ENCODE measurements around a stretch of chr7.

DNA sequence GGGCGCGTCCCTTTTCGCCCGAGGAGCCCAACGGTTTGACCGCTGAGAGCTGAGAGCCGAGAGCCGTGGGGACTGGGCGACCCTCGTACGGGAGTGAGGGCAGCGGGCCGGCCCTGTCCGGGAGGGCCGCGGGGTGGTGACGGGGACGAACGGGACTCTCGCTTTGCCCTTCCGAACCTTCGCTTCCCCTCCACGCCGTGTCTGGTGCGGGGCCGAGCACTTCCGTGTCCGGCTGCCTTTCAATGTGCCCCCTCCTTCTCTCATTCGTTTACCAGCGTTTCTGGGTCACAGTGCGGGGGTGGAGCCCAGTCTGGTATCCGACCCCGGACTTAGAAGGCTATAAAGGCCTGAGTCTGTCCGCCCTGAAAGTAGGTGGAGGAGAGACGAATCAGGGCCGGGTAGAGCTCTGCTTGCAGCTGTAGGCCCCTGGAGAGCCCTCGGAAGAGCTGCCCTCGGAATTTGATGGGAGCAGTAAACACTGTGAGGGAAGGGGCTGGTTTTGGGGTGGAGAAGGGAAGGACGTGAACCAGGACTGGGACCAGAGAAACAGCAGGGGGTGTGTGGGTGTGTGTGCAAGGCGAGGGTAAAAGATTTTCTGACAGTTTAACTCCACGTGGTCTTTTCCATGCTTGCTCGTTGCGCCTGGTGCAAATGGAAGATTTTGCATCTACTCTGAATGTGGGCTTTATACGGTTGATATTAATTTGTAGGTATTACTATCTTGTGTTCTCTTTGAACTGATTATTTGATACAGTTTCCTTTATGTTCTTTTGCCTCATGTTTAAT, 529 bp downstream of the CRCP start:
- PRO-cap = bidirectional peak, plus-strand start at position 377 of the sequence, minus-strand start at position 200 of the sequence

DNA sequence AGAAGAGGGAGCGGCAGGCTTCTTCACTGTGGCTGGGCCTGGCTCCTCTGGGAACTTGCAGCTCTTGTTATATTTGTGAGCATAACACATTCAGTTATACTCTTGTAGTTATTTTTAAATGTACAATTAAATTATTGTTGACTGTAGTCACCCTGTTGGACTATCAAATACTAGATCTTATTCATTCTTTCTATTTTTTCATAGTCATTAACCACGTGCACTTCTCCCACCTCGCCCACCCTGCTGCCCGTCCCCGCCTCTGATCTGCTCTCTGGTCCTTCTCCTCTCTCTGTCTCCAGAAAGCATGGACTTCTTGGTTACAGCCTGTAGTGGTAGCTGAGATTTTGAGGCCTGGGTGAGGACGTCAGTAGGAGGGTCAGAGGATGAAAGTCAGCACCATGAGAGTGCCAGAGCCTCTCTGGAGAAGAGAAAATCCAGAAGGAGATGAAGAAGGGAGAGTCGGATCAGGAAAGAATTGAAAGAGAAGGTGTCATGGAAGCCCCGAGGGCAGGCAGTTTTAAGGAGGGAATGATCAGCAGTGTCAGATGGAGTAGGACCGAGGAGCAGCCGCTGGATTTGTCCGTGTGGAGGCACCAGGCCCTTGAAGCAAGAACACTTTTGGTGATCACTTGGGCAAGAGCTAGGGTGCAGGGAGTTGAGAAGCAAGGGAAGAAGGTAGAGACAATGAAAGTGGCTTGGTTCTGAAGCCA, 26.6 kb downstream of the CRCP start:
- PRO-cap = no peak

DNA sequence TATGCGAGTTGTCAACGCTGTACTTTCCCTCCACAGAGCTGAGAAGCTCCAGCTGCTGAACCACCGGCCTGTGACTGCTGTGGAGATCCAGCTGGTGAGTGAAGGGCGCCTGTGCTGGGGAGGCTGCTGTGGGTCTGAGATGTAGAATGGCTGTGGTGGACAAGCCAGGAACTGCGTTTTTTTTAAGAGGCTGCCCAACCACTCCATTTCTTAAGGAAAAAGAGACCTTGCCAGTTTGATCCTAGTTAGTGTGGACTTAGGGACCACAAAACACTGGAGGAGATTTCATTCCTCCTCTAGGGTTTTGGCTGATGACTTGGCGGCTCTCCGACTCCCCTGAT, 30.7 kb downstream of the CRCP start:
- PRO-cap = no peak

DNA sequence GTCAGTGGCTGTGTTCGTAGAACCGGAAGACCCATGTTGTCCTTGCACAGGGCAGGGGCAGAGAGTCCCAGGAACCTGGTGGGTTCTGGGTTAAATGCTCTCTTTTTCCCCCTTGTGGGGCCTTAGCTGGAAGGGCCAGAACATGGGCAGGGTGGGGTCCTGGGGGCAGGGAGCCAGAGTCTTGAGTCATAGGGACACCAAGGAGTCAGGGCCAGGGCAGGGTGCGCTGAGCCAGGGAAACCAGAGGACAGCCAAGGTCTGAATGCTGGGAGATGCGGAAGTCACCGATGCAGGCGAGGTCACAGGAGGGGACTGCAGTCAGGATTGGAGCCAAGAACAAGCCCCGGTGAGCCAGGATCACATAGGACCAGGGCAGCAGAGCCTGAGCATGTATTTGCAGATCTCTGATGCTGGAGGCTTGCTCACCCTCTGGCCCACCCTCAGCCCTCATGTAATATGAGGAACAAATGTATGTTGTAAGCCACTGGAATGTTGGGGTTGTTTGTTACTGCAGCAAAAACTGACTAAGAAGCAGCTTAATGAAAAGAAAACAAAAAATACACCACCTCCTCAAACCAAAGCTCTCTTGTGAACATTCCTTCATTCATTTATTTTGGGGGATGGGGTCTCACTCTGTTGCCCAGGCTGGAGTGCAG, 34.3 kb upstream of the TPST1 start:
- PRO-cap = no peak

DNA sequence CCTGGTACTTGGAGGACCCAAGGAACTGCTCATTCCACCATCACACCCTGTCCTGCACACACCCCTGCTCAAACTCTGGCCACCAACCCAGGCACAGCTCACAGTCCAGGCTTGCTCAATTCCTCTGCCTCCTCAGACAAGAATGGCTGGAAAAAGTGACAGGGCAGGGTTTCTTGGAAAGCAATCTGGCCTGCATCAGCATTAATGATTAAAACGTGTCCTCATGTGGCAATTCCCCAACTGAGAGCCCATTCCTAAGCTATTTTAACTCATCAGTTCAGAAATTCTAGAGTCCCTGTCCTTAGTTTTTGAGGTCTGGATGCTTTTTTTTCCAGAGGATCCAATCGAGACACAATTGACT, 17.2 kb upstream of the TPST1 start:
- PRO-cap = no peak

DNA sequence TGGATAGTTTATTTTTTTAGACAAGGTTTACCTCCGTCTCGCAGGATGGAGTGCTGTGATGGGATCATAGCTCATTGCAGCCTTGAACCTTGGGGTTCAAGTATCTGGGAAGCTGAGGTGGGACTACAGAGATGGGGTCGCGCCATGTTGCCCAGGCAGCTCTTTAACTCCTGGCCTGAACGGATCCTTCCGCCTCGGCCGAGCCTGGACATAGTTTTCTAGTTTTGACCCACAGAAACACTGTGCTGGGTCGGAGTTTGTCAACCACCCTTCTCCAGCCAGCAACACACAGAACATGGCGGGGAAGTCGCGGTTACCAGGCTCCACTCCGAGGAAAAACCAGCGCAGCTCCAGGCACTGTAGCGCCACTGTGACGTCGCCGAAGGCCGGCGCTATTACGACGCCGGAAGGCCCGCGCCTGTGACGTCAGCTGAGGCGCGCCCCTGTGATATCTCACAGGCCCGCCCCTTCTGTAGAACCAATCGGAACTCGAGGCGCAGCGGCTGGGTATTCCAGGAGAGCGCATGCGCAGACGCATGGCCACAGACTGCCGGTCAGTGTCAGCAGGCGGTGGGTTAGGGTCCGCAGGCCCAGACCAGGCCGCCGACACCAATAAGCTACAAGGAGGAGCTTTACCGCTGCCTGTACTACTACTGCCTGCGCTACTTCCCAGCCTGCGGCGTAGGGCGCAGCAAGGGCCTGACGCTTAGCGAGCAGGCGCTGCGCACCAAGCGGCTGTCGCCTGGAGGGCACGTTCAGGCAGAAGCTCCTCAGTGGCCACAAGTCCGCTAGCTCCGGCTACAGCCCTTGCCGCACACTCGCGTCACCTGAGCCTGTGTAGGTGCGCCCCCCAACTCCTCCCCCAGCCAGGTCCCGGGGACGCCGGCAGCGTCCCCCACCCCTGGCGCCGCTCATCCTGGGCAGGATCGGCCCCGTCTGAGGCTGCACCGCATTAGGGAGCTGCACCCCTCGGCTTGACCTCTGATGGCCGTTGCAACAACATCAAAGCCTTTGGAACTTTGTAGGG, 135.2 kb upstream of the KCTD7 start:
- PRO-cap = bidirectional peak, plus-strand start at position 549 of the sequence, minus-strand start at position 366 of the sequence; bidirectional peak, plus-strand start outside the sequence, minus-strand start at position 932 of the sequence

DNA sequence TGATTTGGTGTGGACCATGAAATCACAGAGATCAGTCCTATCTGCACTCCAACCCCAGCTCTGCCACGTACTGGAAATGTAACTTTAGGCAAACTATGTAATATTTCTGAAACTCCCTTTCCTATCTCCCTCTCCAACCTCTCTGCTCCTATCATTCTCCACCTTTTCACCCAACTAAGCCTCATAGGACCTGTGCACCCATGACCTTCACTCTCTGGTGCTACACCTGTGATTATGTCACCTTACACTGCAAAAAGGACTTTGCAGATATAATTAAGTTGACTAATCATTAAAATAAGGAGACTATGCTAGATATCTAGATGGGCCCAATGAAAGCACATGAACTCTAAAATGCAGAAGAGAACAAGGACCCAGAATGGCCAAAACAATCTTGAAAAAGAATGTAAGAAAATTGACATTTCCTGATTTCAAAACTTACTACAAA, 48.3 kb upstream of the KCTD7 start:
- PRO-cap = no peak

DNA sequence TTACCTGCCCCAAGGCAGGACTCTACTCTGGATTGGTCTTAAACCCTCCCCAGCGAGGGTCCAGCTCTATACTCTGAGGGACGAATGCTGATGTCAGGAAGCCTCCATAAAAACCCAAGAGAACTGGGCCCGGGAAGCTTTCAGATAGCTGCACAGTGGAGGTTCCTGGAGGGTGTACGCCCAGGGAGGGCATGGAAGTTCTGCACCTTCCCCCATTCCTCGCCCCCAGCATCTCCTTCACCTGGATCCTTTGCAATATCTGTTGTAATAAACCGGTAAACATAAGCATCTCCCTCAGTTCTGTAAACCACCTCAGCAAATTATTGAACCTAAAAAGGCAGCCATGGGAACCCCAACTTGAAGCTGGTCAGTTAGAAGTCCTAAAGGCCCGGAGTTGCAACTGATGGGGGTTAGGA, 47.4 kb upstream of the KCTD7 start:
- PRO-cap = no peak

GRCh38 chr7:66668293-66669029, 39.8 kb downstream of the KCTD7 start:
- PRO-cap = no peak

DNA sequence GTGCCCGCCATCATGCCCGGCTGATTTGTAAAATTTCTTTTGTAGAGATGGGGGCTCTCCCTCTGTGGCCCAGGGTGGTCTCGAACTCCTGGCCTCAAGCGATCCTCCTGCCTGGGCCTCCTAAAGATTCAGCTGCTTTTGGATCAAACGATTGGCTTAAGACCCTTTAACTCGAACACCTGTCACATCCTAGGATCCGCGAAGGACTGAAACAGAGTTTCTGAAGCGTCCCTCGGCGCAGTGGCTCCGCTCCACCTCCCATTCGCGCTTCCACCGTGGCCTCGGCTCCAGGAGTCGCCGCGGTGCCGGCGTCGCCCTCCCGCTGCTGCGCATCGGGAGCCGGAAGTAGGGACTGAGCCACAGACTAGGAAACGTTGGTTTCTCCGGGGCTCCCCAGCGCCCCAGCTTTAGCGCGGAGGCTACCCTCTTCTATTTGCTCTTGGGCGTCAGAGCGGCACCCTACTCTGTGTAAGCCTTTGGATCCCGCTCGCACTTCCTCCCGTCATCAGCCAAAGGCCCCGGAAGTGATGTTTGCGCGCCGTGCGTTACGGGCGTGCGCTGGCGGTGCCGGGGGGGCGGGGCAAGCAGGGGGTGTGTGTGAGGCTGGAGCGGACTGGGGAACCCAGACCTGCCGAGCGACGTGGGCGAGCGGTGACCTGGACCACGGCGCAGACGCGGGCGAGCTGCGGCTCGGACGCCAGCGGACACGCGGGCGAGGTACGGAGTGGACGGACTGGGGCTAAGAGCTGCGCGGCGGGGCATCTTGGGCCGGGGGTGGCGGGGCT, 53.1 kb downstream of the KCTD7 start:
- PRO-cap = bidirectional peak, plus-strand start at position 631 of the sequence, minus-strand start at position 460 of the sequence

DNA sequence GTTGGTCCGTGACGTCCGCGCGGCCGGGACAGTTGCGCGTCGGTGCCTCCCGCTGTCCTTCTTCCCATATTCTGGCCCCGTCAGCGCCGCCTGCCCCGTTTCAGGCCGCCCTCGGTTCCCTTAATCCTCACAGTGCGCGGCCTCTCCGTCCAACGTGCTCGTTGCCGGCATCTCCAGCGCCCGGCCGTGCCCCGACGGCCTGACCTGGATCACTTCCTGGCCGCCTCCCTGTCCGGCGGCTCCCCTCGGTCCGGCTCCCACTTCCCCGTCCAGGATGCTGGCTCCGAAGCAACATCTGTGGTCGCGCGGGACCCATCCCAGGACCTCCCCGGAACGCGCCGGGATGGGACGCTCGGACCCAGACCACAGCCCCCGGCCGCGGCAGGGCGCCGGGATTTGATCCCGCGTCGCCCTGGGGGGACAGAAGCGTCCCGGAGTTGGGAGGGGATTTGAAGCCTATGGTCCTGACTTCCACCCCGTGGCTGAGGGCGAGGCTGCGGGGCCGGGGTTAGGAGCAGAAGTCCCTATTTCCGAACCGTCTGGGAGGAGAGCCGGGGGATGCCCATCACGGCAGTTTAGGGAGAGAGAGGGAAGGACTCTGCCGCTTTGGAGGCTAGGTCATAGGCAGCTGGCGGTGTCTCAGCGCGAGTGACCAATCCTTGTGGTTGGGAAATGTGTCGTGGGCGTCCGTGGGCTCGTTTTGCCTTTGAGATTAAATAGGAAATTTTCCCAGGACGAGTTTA, 53.8 kb downstream of the KCTD7 start:
- PRO-cap = bidirectional peak, plus-strand start at position 218 of the sequence, minus-strand start at position 190 of the sequence

DNA sequence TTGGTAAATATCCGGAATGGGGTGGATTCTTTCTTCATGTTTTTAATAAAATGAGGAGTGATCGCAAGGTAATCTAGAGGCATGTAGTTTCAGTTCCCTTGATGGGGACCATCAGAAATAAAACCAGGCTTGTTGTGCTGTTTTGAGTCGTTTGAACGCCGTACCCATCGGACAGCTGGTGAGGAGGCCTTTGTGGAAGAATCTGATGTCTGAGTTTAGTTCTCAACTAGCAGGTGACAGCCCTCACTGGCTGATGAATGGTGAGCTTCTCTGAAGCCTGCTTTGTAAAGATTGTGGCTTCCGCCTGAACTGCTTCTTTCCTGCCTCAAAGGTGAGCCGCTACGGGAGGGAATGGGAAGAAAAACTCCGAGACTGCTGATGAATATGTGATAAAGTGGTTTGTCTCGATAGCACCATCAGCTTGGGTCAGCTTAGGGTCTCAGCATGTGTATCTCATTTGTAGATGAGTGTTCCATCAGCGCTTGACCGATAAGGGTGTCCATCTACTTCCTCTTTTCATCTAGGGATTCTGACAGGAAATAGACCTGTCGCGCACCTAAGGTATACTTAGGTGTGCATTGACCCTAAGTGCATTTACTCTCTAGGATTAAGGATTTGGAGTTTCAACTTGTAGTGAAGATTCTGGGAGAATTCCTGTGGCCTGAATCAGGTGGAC, 1.0 kb downstream of the TMEM248 start:
- PRO-cap = bidirectional peak, plus-strand start at position 58 of the sequence, minus-strand start outside the sequence

DNA sequence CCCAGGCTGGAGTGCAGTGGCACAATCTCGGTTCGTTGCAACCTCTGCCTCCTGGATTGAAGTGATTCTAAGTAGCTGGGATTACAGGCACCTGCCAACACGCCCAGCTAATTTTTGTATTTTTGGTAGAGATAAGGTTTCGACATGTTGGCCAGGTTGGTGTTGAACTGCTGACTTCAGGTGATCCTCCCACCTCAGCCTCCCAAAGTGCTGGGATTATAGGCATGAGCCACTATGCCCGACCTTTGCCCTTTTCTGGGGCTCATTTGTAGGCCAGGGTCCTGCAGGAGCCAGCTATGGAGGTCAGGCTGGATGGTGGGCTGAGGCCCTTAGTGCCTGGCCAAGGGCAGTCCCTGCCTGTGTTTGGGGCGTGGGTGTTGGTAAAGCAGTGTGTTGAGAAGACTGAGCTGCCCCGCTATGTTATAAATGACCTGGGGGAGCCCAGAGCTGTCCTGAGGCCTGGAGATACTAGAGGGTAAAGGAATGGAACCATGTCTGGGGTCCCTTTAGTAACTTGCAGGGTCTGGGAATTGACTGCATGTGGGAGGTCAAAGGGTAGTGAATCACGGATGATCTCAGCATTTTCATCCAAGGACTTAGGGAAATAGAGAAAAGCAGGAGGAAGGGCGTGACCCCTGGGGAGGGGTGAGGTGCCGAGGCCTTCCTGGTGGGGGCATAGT, 31.2 kb downstream of the TMEM248 start:
- PRO-cap = no peak

DNA sequence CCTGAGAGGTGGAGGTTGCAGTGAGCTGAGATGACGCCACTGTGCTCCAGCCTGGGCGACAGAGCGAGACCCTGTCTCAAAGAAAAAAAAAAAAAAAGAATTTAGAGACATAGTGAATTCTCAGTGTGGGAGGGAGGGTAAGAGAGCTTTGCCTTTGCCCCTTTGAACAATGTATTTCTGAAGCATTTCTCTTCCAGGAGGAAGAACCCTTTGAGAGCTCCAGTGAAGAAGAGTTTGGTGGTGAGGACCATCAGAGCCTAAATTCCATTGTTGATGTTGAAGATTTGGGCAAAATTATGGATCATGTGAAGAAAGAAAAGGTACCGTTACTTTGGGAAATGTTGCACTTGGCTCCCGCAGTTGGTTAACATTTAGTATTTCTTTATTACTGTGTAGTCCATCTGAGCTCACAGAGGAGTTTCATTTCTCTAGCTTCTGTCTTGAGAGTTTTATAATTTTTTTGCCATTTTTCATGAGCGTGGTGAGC, 28.1 kb downstream of the TYW1 start:
- PRO-cap = no peak

- PRO-cap = no peak
These were observed 50.3 kb upstream of the SPDYE21 start for GRCh38 chr7:67226302-67226909.

- PRO-cap = no peak
These were observed 1145.6 kb downstream of the SPDYE21 start for GRCh38 chr7:68422384-68422710.

GRCh38 chr7:69534585-69534971, 63.7 kb upstream of the AUTS2 start:
- PRO-cap = no peak

- PRO-cap = bidirectional peak, plus-strand start at chr7:69599381, minus-strand start at chr7:69599440
These were observed 1.1 kb downstream of the AUTS2 start for GRCh38 chr7:69599084-69600009.

- PRO-cap = no peak
These were observed 369.5 kb downstream of the AUTS2 start for GRCh38 chr7:69967723-69968148.

- PRO-cap = no peak
These were observed 541.6 kb upstream of the GALNT17 start for GRCh38 chr7:70590294-70590865.